Neutrophil (primary cell): ENCODE data around the gene UBE2L5.

GRCh38 chr13:29589767-29590269 lies 5.7 kb downstream of the SLC7A1 start:
- PRO-cap, result no peak

GRCh38 chr13:29825315-29826051 lies 24.9 kb downstream of the UBL3 start:
- PRO-cap, result no peak

- PRO-cap, result no peak
These were observed 8.9 kb downstream of the UBL3 start for GRCh38 chr13:29841467-29841888.

DNA sequence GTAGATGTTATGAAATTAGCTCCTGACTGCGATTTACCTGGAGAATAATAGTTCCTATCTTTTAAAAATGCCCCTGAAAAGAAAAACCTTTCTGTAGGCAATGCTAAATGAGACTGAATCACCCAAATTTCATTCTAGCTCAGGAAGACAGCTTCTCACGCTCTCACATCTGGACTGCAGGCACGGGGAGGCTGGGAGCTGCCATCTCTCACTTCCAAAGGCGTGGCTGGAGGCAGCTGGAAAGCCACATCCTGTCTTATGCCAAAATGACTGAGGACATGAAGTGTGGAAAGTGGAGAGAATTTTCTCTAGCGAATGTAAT lies 58.0 kb upstream of the UBL3 start:
- PRO-cap, result no peak

GRCh38 chr13:29954317-29955118 lies 104.1 kb upstream of the UBL3 start:
- PRO-cap, result no peak

- PRO-cap, result no peak
These were observed 66.7 kb downstream of the KATNAL1 start for GRCh38 chr13:30240494-30241249.

GRCh38 chr13:30279928-30280330 lies 27.4 kb downstream of the KATNAL1 start:
- PRO-cap, result no peak

- PRO-cap, result no peak
These were observed 12.3 kb upstream of the UBE2L5 start for GRCh38 chr13:30410004-30410476.

- PRO-cap, result bidirectional peak, plus-strand start at chr13:30422379, minus-strand start at chr13:30422228
These were observed at the start of gene UBE2L5 for GRCh38 chr13:30422334-30422597. Gene UBE2L5 (plus strand): TSS chr13:30422493.

GRCh38 chr13:30572708-30573305 lies 44.9 kb upstream of the USPL1 start:
- PRO-cap, result no peak

DNA sequence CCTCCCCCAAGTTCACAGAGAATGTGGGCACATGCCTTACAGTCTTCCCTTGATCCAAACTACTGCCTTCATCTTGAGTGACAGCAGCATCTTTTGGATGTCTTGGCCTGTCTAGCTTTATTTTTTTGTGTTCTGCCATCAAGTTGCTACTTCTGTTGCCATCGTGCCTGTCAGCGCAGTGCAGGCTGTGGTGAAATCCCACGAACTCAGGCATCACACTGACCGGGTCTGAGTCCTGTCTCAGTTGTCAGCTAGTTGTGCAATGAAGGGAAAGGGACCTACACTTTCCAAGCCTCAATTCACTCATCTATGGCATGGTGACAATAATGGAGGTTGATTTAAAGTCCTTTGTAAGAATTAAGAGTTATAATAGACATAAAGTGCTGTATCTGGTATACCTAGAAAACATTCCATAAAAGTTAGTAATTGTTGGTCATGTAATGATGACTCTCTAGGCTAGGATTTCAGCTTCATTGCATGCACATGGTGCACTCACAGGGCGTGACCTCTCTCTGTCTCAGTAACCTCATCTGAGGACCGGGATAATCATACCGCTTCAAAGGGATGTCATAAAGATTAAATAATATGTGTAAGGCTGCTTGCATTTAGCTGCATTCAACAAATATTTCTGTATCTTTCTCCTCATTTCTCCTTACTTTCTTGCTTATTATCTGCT lies 16.4 kb upstream of the ALOX5AP start:
- PRO-cap, result no peak

DNA sequence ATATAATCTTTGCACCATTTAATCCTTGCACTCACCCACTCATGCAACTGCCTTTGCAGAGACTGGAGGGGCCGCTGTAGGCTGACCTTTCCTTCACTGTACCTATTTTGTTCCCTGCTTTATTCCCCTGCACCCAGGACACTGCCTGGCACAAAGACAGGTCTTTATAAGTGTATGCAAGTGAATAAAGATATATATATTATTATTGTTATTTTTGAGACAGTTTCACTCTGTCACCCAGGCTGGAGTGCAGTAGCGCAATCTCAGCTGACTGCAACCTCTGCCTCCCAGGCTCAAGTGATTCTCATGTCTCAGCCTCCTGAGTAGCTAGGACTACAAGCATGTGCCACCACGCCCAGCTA lies 3.9 kb downstream of the ALOX5AP start:
- PRO-cap, result no peak

DNA sequence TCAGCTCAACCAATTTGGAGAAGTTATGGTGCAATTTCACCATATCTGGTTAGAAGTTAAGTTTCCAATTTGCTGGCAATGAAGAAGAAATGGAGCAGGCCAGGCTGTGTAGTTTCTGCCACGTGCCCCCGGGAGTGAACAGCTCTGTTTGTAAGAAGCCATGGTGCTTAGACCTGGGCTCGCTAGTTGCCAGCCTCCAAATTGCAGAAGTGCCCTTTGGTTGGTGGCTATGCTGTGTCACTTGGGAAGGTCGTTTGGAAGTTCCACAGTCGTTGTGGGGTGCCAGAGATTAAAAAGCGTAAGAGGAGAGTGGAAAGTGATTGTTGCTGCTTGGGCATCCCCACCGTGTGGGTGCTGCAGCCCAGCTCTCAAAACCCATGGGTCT lies 10.6 kb downstream of the ALOX5AP start:
- PRO-cap, result unidirectional peak, plus-strand start at position 319 of the sequence

DNA sequence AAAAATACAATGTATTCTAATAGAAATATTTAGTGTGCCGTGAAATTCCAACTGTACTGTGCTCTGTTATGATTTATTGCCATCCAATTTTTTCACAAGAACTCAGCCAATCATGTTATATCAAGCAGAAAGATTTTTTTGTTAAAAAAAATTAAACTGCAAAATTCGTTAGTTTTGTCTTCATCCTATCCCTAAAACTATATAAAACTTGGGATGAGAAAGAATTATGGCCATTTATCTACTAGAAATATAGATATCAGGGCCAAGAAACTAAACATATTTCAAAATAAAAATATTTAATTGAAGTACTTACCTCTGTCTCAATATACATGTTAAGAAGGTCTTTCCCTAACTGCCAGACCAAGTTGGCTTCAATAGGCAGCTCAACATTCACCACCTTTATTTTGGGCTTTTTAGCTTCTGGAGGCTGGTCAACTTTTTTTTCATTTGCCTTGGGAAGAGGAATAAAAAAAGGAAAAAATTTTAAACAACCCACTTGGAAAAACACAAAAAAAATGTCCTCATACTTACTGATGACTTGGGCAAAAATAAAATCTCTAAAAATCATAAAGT lies 20.8 kb downstream of the HSPH1 start:
- PRO-cap, result no peak

GRCh38 chr13:31162097-31163088 lies 689 bp upstream of the HSPH1 start:
- PRO-cap, result no peak

- PRO-cap, result no peak
These were observed 178.0 kb downstream of the B3GLCT start for GRCh38 chr13:31377714-31378326.

GRCh38 chr13:31945500-31946386 lies 85.8 kb upstream of the FRY start:
- PRO-cap, result no peak

- PRO-cap, result no peak
These were observed 74.3 kb upstream of the FRY start for GRCh38 chr13:31957205-31957756.

DNA sequence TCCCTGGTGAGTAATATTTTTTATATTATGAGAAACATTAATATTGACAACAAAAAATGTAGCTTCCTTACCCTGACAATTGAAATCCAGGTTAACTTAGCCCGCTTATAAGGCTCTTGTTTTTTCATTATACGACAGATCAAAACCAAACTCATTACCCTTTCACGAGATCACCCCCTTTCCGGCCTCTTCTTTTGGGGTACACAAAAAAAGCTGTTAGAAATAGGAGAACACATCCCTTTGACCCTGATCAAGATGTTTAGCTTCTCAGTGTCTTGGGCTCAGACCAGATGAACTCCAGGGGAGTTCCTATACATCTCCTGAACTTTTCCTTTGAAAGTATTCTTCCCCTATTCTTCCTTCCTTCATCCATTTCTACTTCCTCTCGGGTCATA lies 5.8 kb downstream of the N4BP2L1 start:
- PRO-cap, result no peak

DNA sequence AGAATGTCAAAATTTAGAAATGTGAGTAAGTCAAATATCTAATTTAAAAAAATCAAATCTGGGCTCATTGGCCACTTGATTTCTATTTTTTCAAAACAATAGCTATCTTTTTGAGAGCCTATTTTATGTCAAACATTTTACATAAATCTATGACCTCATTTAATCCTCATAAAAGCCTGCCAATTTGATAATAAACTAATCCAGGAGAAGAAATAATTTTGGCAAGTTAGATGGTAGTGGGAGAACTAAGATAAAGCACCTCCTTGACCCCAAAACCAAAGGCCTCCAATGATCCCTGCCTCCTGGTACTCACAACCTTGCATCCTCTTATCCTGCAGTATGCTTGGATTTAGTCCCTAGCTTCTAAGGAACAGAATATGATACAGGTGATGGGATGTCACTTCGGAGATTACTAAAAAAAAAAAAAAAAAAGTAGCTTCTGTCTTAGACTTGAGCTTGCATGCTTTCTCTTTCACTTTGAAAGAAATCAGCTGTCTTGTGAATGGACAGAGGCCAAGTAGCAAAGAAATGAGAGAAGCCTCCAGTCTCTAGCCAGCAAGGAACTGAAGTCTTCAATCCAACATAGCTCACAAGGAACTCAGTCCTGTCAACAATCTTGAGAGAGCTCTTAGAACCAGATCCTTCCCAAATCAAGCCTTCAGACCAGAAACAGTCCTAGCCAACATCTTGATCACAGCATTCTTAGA lies 8.0 kb downstream of the N4BP2L2 start:
- PRO-cap, result no peak